ENCODE measurements around a stretch of chr2.

GRCh38 chr2:63821992-63822353 is 19.7 kb upstream of the UGP2 start:
- PRO-cap: no peak

DNA sequence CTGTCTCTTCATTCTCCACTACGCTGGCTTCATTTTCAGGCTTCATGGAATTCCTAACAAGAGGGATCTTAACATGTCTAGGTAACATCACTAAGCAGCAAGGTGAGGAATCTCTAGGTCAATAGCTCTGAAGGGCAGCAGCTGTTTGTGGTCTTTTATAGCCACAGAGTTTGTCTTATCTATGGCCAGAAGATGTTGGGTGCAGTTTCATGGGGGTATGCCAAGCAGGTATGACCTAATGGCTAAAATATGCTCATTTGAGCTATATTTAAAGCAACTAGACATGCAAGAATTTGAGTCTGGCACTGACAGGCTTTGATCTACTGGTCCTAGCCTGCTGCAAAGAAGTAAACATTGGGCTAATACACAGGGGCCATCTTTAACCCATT is 14.0 kb upstream of the UGP2 start:
- PRO-cap: no peak

GRCh38 chr2:63887991-63888310 is 46.3 kb downstream of the UGP2 start:
- PRO-cap: no peak

DNA sequence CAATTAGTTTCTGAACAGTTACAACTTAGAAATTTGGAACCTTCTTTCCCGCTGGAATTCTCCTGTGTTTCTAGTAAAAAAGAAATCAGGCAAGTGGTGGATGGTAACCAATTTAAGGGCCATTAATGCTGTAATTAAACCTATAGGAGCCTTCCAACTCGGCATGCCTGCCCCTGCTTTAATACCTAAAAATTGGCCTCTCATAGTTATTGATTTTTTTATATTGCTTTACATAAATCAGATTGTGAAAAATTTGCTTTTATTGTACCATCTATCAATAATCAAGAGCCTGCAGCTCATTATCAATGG is 26.7 kb downstream of the VPS54 start:
- PRO-cap: no peak

DNA sequence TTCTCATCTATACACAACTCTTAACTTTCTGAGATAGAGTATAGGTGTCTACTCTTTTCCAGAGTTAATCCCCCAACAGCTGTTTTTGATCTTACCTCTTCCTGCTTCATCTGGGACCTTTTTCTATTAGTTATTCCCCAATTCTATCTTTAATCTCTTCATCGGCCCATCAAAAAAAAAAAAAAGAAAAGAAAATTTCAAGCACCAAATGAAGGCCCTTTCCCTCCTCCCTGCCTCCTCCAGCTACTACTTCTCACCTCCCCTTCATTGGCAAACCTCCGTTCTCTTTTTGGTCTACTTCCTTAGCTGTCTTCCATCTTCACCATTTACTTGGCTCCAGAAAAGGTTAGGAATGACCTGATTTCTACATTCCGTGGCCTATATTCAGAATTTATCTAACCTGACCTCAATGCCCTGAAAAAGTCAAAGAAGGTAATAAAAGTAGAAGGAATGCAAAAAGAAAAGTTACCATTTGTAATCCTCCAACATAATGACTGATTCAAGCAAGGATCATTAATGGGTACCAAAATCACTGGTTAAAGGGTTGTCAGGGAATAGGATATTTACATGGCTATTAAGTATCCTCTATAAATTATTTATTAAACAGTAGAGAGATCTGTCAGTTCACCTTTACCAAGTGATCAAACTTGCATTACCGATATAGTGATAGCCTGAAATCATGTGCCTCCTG is 6.6 kb downstream of the VPS54 start:
- PRO-cap: no peak

GRCh38 chr2:64104201-64105226 is 39.7 kb downstream of the PELI1 start:
- PRO-cap: no peak

- PRO-cap: no peak
These were observed 8.1 kb downstream of the PELI1 start for GRCh38 chr2:64136062-64136527.

- PRO-cap: no peak
These were observed 78.1 kb upstream of the PELI1 start for GRCh38 chr2:64222236-64222837.

- PRO-cap: no peak
These were observed 78.9 kb upstream of the PELI1 start for GRCh38 chr2:64223128-64223595.

GRCh38 chr2:64331978-64332550 is 121.9 kb upstream of the LGALSL start:
- PRO-cap: no peak

DNA sequence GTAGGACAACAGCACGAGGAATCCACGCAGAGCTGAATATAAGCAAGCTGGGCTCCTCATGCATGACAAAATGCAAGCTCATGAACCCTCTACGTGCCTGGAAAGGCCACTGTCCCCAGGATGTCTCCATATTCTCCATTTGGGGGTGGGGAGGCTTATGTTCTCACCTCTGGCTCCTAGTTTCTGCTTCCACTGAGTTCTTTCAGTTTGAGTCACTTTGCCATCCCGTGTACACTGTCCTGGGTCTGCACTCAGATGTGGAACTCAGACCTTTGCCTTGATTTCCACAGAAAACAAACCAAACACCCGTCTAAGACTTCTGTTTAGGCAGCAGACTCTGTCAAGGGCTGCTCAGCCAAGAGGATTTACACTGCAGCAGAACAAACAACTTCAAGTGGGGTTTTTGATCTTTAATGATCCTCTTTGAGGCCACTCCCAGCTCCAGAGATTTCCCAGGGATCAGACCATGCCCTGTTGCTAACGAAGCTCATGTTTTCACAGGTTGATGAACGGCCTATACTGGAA is 52.6 kb upstream of the LGALSL start:
- PRO-cap: no peak

DNA sequence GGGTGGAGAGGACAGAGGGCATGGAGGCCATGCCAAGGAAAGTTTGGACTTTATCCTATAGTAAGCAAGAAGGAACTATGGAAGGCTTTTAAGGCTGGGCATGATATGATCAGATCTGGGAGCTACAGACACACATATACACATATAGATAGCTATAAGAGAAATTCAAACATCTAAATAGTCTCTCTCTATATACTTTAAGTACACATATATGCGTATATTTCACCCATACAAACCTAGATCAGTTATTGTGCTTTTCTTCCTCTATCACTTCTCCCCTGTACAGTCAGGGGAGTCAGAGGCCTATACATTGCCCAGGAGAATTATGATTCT is 47.4 kb upstream of the LGALSL start:
- PRO-cap: no peak

GRCh38 chr2:64458612-64459231 is 4.8 kb downstream of the LGALSL start:
- PRO-cap: no peak

DNA sequence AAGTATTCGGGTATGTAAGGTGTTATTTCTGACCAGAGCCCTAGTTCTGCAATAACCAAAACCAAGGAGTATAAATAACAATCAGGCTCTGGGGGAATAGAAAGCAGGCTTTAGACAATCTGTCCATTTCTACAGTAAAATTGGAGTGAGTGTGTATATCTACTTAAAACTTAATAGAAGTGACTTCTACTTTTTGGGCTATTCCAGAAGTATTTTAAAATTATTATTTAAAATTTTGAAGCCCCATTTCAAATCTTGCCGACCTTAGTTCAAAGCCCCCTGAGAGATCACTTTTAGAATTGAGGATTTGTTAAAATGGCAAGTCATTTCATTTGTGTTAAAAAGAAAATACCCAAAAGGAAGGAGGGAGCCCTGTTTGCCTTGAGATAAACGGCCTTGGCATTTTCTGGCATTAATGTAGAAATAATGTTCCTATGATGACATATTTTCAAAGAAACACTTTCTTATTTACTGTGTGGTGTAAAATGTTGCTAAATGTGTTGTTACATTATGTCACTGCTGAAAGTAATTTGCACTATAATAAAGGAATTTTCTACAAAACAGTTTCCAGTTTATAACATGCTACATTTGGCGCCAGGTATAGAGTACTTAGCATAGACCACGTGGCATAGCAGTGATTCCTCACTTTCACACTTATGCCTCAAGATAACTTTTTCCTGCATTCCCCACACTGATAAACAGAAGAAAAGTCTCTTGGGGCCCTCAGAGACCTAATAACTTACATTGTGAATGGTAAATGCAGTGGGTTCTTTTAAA is 7.0 kb downstream of the LGALSL start:
- PRO-cap: no peak

DNA sequence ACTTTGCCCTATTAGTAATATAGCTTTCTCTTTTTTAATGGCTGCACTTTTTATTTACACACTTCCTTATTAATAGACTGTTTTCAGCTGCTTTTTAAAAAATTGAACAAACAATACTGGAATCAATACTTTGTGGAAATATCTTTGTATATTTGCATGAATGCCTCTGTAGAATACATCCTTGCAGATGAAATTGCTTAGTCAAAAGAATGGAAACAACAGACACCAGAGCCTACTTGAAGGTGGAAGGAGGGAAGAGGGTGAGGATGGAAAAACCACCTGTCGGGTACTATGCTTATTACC is 12.9 kb downstream of the AFTPH start:
- PRO-cap: no peak

DNA sequence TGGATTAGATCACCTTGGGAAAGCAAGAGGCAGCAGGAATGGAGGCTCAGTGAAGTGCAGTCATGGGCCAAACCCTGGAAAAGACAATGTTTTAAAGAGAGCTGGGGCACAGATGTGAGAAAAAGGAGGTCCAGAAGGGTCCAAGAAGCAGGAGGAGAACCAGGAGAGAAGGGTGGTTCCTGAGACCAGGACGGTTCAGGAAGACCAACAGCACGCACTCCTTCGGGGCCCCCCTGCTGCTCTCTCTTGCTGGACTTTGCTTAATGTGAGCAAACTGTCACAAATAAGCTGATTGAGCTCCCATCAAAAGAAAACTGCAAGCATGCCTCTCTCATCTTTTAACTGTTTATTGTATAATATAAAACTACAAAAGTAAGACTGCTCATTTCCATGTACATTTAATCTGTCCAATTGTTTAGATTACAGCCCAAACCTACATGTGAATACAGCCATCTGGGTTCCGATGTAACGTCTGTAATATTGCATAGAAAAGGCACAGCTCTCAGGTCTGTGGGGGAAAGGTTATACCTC is 22.4 kb downstream of the SERTAD2 start:
- PRO-cap: no peak

- PRO-cap: no peak
These were observed 20.0 kb downstream of the SERTAD2 start for GRCh38 chr2:64633600-64634165.

- PRO-cap: no peak
These were observed 95.3 kb upstream of the SERTAD2 start for GRCh38 chr2:64749084-64749442.

DNA sequence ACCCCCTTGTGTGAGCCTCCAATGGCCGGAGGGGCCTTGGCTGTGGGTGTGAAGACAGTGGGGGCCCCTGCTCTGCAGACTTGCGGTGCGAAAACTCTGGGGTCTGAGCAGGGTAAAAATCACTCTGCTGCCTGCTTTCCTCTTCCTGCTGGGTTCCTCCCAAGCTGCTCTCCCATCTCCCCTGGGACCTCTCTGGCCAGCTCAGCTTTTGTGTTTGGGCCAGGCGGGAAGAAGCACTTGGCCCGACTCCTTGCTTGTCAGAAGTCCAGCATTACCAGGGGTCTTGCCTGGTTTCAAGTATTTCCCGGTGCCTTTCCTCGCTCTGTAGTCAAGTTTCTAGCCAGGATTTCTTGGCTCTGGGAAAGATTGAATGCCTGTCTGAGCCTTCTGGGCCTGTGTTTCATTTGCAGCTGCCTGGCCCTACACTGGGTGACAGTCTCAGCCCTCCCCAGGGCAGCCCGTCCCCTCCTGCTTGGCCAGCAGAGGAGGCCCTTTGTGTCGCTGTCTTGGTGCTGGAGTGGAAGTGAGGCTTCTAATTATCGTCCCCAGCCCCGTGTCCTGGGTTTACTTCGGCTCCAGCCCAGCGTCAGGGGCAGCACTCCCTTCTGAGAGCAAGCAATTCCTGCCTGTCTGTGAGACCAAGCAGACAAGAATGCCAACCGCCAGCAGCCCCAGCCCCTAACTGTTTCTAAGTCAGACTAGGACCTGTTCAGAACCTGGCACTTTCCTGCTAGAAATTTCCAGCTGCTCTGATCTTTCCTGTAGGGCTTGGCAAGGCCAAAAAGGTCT is 131.2 kb upstream of the SLC1A4 start:
- PRO-cap: unidirectional peak, plus-strand start at position 403 of the sequence

GRCh38 chr2:64858593-64859184 is 130.5 kb upstream of the SLC1A4 start:
- PRO-cap: no peak